H7 (cell line): ENCODE measurements around the genes RAD9A, TMEM134 and UNC93B1.

DNA sequence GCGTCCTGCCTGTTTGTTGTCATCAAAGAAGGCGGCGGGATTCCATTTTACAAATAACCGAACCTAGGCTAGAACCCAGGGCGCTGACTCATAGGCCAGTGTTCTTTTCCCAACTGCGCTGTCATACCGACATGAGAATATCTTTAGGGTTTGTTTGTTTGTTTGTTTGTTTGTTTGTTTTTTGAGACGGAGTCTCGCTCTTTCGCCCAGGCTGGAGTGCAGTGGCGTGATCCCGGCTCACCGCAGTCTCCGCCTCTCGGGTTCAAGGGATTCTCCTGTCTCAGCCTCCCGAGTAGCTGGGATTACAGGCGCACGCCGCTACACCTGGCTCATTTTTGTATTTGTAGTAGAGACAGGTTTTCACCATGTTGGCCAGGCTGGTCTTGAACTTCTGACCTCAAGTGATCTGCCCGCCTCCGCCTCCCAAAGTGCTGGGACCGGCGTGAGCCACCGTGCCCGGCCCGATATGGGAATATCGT is 1.1 kb downstream of the C11orf80 start:
- RAMPAGE, long total RNA, result no peak

- RAMPAGE, long total RNA, result no peak
These were observed 689 bp upstream of the RCE1 start for GRCh38 chr11:66842403-66843101.

GRCh38 chr11:66868275-66869077 is 11.6 kb downstream of the LRFN4 start:
- RAMPAGE, long total RNA, result no peak

DNA sequence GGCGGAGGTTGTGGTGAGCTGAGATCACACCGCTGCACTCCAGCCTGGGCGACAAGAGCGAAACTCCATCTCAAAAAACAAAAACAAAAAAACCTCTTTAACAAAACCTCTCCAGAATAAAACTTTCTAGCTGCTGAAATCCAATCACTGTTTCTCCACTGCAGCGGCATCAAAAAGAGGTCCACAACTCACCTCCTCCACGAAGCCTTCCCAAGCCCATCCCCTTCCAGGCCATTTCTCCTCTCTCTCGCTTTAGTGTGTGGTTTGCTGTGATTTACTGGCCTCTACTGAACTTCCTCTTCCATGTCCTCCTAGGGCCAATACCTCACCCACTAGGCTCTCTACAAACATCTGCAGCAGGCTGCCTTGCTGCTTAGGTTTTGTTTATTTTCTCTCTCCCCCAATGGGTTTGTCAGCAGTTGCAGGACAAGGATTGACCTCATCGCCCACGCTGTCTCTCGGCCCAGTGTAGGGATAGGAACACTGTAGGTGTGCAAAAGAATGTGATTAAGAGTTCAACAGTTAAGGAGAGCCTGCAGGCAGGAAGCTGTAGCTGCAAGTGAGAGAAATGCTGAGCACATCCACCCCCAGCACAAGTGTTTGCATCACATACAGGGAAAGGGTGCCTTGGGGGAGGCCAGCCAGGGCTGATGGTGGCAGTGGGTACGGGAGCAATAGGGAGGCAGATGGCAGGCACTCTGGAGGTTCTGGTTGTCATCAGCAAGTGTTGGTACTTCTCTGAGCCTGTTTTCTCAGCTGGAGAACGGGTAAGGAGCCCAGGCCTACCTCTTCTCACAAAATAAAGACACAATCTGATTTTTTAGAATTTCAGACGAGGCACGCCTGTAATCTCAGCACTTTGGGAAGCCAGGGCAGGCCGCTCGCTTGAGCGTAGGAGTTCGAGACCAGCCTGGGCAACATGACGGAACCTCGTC is 1.4 kb downstream of the PC start:
- RAMPAGE, long total RNA, result no peak

- RAMPAGE, long total RNA, result no peak
These were observed 1.5 kb upstream of the KDM2A start for GRCh38 chr11:67117535-67118065.

GRCh38 chr11:67239901-67240218 is 26.4 kb upstream of the GRK2 start:
- RAMPAGE, long total RNA, result no peak

DNA sequence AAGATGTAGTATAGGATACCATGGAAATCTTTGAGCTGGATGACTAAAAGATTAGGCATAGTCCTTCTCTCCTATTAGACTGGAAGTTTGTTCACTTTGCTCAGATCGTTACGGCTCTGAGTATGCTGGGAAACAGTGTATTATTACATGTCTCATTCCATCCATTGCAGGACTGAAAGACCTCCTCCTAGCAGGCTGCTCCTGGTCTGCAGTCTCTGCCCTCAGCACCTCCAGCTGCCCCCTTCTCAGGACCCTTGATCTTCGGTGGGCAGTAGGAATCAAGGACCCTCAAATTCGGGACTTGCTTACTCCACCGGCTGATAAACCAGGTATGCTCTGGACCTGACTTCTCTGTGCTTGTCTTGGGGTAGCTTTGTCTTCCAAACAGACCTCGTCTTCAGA is 13.0 kb upstream of the GRK2 start:
- RAMPAGE, long total RNA, result no peak

DNA sequence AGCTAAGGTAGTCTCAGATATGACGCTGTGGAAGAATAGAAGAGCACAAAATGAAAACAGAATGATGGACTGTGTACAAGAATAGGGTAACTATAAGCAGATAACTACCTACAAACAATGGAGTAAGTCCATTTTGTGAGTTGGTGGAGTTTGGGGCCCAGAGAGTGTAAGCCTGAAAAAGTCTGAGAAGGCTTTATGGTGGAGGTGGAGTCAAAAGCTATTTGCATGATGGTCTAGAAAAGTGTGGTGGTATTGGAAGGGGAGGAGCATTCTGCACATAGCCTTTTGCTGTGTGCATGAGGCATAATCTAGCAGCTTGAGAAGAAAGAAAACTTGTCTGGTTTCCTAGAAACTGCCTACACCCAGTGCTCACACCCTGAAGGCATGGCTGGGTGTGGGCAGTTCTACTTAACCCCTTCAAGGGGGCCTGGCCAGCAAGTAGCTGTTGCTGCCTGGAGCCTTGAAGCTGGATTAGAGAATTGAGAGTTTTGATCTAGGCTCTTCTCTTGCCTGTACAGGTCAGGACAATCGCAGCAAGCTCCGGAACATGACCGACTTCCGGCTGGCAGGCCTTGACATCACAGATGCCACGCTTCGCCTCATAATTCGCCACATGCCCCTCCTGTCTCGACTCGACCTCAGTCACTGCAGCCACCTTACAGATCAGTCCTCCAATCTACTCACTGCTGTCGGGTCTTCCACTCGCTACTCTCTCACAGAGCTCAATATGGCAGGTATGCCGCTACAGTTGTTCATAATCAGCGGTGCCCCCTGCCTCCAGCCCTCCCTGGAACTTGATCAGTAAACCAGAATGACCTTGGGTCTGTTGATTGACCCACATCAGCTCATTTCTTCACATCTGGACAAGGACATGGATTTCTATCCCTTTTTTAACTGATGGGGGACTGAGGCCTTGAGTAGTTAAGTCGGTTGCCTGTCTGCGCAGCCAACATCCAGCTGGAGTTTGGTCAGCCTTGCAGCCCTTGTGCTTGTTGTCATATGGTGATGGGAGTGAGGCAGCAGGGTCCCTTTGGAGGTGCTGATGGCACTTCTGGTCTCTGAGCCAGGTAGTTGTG is 12.2 kb upstream of the GRK2 start:
- RAMPAGE, long total RNA, result no peak

DNA sequence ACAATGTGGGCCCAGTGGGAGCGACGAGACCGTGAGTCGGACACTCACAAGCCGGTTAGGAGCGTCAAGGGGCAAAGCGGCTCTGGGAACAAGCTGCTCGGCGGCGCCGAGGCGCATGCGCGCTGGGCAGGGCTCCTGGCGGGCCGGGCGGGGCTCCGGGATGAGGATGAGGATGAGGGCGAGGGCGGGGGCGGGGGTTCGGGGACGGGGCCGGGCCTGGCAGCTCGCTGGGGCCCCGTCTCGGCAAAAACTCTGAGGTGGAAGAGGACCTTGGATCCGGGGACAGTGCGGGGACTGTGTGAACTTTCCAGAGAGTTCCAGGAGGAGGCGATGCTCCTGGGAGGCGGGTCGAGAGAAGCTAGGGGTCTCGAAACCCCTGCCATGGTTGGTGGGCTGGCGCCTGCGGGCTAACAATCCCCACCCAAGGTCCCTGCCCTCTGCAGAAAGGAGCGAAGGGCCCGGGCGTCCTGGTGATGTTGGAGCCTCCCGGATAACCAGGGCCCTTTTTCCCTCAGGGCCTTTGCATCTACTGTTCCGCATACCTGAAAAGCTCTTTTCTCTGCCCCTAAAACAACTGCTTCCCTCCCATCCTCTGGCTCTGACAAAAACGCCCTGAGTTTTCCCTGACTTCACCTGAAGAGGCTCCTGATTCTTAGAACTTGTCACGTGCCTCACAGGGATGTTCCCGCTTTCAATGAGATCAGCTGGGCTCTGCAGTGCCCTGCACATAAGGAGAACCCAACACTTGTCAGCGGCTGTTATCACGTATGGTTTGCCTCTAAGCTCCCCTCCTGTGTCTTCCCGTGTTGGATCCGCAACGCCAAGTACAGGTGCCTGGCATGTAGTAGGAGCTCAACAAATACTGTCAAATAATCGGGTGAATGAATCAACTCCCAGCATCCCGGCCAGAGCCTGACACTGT is 4.6 kb upstream of the GRK2 start:
- RAMPAGE, long total RNA, result no peak

GRCh38 chr11:67283491-67283960 is 5.6 kb upstream of the ANKRD13D start:
- RAMPAGE, long total RNA, result no peak

- RAMPAGE, long total RNA, result no peak
These were observed 1.6 kb upstream of the ANKRD13D start for GRCh38 chr11:67287382-67288097.

DNA sequence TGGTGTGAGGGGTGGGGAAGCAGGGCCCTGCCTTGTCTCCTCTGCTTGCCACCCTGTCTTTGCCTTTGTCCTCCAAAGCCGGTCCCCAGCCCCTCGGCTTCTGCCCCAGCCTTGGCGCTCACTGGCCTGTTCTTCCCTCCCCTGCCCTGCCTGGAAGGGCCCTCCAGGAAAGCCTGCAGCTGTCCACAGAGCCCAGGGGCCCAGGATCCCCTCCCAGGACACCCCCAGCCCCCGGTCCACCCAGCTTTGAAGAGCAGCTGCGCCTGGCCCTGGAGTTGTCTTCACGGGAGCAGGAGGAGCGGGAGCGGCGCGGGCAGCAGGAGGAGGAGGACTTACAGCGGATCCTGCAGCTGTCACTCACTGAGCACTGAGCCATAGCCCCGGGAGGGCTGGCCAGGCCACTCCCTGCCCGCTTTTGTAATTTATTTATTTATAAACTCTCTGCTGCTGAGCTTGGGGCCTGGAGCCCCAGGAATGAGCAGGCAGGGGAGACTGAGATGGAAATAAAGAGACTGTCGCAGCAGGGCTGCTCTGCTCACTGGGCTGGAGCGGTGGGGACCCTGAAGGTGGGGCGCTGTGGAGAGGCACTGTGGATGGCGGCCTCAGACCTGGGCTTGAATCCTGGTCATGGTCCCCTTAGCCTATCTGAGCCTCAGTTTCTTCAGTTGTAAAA is 1.2 kb upstream of the SSH3 start:
- RAMPAGE, long total RNA, result no peak

DNA sequence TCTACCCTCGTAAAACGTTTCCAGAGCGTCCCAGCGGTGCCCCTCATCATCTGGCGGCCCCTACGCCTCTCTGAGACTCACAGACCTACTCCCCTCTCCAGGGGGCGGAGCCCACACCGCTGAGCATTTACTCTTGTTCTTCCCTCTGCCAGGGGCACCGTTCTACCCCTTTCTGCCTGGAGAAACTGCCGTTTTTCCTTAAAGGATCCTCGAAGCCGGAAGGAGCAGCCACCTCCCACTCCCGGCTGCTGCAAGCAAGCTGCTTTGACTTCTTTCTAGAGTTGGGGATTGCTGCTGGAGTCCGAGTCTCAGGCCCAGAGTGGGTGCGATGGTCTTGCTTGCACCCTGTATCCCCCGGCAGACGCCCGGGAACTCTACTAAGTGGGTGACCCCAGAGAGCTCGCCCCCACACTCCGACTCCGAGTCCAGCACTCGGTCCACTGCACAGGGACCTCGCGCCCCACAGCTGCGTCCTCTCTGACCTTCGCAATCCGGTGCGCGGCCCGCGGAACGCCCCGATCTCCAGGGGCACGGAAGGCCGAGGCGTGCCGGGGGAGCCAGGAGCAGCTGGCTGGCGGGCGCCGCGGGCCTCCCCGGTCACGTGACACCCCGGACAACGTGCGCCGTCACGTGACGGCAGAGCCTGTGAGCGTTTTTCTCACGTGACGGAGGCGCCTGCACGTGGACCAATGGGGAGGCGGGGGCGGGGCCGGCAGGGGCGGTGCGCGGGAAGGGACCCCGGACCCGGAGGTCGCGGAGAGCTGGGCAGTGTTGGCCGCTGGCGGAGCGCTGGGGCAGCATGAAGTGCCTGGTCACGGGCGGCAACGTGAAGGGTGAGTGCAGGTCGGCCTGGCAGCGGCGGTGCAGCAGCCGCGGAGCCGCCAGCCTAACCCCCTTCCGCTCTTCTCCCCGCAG is at the start of gene RAD9A:
TSS of gene RAD9A (plus strand) at position 741 of the 915 bp plus-strand sequence.
- RAMPAGE, long total RNA, result no peak

- RAMPAGE, long total RNA, result no peak
These were observed 1.2 kb downstream of the CORO1B start for GRCh38 chr11:67441827-67442736.

DNA sequence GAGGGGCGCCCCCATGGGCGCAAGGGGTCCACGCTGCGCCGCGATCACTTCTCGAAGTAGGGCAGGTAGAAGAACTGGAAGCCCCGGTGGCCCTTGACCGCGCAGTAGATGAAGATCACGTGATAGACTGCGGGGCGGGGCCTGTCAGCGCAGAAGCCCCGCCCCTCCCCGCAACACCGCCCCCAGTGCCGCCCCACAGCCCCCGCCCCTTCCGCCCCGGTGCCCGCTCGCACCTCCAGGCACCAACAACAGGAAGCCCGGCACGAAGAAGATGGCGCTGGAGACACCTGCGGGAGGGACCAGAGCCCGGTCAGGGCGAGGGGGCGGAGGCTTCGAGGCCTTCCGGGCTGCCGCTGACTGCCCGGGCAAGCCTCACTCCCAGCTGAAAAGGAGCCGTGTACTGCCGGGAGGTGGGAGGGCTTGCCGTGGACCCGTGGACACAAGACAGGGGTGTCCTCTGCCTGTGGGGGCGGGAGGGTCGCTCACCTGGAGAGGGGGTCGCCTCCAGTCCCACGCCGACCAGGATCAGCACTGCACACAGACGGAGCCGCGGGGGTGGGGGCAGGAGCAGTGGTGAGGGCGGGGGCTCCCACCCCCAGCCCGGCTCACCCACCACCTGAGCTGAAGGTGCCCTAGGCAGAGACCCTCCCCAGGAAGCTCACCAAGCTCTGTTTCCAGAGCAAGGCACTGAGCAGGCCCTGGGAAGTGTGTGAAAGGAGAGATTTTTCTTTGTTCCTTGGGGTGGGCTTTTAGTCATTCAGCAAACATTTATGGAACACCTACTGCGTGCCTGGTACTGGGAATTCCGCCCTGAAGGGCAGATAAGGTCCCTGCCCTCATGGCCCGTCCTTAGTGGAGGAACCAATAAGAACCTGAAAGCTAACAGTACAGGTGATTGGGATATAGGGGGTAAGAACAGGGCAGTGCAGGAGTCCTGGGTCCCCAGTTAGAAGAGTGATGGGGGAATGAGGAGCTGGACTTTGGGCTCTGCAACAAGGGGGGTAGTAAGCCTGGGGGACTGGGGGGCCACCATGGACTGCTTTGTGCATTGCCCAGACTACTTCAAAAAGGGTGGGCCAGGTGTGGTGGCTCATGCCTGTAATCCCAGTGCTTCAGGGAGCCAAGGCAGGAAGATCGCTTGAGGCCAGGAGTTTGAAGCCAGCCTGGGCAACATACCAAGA is 4.1 kb downstream of the TMEM134 start:
- RAMPAGE, long total RNA, result no peak

DNA sequence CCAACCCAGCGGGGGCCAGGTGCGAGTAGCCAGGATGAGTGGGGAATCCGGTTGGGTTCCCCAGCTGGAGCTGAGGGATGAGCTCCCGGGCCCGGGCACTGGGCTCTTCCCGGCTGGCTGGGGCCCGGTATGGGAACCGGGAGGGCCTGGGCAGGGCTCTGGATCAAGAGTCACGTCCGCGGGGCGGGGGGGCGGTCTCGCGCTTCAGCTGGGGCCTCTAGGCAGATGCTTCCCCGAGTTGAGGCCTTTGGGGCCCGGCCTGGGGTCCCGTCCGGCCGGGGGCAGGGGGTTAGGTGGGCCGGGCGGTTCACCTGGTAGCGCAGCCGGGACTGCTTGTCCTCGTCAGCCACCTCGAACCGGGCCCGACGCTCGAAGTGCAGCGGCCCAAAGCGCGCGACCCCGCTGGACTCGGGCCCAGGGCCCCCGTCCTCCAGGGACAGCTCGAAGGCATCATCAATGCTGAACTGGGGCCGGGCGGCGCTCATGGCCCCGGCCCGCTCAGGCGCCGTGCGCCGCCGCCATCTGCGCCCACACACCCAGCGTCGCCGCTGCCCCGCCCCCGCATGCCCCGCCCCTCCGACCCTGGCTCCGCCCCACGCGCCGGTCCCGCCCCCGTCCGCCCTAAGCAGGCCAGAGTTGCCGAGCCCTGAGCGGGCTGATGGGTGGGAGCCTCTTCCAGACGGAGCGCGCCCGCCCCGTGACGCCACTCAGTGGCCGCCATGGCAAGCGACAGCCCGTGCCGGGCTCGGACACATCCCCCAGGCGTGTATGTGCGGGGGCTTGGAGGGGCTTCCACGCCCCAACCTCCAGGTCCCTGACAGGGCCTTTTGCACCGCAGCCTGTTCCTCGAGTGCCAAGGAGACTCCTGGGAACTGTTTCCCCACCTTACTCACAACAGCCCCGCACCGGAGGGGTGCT is at the start of gene TMEM134:
TSS of gene TMEM134 (minus strand) at position 544 of the 918 bp plus-strand sequence.
- RAMPAGE, long total RNA, result no peak

GRCh38 chr11:67476647-67477111 is 6.1 kb upstream of the AIP start:
- RAMPAGE, long total RNA, result no peak

GRCh38 chr11:67486607-67487253 is 3.9 kb downstream of the AIP start:
- RAMPAGE, long total RNA, result no peak

DNA sequence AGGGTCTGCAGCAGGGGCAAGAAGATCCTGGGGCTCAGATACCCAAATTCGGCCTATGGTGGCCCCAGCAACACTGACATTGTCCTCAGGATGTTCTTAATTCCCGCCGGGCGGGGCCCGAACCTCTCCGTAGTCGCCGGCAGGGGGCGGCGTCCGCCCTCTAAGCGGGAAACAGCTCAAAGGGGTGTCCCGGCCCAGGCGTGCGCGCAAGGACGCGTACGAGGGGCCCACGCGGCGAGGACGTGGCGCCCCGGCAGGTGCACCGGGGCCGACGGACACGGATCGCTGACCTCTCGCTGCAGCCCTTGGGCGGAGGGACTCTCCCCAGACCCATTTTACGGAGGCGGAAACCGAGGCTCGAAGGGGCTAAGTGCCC is 479 bp downstream of the NUDT8 start:
- RAMPAGE, long total RNA, result no peak

DNA sequence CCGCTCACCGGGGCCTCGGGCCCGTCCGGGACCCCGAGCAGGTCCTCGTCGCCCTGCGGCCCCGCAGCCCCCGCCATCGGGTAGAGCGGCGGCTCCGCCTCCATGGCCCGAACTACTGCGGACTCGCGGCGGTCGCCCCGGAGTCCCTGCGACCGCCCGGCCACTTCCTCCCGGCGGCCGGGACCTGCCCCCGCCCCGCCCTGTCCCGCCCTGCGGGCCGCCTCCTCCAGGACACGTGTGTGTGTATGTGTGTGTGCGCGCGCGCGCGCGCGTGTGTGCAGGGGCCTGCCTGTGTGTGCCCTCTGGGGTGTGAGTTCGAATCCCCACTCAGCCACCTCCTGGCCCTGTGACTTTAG is at the start of gene UNC93B1:
TSS of gene UNC93B1 (minus strand) at position 158 of the 356 bp plus-strand sequence.
- RAMPAGE, long total RNA, result no peak